Left common carotid artery plus branches (tissue), 1 donor: ENCODE measurements around a stretch of chr1.

DNA sequence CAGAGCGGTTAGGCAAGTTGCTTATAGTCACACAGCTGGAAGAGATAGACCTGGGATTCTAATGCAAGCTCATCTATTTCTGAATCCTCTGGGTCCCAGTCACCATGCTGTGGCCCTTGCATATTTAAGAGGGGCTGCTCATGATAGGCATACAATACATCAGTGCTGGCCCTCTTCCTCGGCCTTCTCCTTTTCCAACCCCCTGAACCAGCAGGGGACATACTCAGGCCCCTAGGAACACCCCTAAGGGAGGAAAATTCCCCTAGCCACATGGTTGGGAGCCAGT, 7.0 kb downstream of the CSRP1 start:
- PRO-cap = no peak

DNA sequence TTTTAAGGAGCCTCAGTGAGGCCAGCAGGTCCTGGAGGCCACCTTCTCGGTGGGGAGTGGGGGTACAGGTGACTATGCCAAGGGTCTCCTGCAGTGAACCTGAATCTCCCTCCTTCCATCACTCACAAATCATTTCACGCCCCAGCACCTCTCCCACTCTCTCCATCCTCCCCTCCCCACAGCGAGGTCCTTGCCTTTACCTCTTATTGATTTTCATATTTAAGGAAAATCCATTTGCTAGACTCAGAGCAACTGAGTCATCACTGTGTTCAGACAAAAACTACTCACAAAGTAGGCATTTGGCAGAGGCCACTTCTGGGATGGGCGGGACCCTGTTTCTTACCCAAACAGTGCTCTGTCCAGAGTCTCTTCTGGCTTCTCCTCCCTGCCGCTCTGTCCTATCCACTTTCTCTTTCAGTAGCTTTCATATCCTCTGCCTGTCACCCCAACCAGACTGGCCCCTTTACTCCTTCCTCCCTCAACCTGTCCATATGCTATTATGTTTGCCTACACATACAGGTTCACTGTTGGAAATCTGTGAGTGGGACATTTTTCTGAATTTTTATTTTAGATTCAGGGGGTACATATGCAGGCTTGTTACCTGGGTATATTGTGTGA, 2.4 kb upstream of the NAV1 start:
- PRO-cap = no peak

DNA sequence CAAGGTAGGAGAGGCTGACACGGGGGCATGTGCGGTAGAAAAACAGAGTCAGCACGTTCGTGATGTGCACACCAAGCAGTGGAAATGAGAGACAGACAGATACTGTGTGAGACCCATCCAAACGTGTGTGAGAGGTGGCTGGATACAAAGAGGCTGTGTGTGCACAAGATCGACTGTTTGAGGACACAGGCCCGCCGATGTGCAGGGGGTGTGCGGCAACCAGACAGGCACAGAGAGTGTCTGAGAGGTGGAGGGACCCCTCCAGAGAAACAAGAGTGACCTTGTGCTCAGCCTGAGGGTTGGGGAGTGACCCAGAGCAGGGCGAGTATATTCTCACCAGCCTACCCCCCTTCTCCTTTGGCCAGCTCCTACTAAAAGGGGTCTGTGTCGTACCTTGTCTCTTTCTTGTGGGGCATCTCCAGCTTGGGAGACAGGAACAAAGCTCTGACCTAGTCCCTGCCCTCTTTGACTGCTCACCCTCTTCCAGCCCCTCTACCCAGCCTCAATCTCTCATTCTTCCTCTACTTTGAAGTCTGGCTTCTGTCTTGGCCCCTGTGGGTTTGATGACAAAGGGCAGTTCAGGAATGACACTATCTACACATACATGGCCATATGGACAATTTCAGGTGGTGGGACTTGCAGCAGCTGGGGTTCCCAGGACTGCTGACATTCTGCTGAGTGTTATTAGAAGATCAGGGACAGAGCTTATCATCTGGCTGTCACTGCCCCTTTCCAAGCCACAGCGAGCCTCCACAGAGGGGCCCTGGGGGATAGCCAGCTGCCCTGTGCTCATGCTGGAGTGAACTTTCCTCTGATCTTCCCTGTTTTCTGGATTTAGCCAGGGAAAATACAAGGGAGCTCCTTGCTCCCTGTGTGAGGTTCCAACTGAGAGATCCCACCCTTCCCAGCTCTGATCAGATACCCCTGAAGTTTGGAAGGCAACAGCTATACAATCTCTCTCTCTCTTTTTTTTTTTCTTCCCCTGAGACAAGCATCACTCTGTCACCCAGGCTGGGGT, 97.5 kb upstream of the IPO9 start:
- PRO-cap = no peak

DNA sequence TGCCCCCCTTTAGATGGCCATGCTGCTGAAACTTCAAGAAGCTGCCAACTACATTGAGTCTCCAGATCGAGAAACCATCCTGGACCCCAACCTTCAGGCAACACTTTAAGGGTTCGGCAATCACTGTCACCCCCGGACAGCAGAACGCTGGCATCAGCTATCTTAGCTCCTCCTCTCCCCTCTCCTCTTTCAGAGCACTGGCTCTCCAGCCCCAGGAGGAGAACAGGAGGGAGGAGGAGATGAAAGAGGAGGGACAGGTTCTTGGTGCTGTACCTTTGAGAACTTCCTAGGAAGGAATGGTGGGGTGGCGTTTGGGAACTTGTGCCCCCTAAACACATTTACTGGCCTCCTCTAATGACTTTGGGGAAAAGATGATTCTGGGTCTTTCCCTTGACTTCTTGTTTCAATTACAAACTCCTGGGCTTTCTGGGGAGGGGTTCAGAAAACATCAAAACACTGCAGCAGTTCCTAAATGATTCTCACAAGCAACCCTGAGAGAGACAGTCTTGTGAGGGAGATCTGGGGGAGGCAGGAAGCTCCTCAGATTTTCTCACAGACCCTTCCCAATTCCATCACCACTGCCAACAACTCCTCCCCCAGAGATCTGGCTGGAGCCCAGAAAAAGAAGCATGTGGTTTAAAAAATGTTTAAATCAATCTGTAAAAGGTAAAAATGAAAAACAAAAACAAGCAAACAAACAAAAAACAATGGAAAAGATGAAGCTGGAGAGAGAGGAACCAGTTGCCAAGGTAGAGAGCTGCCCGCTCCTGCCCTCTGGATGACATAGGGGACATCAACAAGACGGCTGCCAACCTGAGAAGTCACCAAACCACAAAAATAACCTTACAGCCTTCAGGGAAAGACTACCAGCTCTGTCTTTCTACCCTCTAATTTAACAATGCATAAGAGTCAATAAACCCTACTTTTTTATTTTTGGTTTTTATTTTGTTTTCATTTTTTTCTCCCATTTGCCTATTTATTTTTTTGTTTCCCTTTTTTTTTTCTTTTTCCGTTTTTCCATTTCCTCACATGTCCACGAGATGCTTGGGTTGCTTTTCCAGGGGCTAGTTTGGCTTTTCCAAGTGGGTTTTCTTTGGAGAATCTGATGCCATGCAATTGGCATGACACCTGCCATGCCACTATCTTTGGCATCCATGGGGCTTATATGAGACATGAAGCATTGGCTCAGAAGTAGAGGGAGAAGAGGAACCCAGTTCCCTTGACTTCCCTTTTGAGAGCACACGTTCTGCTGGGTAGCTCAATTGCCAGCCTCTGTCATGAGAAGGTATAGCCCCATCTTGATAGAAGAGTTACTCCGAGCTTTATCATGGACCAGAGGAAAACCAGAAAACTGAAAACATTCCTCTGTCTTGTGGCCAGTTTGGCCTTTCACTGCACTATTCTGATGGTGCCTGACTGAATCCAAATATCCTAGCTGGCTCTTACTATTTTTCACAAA, 8.6 kb upstream of the IPO9 start:
- PRO-cap = no peak

DNA sequence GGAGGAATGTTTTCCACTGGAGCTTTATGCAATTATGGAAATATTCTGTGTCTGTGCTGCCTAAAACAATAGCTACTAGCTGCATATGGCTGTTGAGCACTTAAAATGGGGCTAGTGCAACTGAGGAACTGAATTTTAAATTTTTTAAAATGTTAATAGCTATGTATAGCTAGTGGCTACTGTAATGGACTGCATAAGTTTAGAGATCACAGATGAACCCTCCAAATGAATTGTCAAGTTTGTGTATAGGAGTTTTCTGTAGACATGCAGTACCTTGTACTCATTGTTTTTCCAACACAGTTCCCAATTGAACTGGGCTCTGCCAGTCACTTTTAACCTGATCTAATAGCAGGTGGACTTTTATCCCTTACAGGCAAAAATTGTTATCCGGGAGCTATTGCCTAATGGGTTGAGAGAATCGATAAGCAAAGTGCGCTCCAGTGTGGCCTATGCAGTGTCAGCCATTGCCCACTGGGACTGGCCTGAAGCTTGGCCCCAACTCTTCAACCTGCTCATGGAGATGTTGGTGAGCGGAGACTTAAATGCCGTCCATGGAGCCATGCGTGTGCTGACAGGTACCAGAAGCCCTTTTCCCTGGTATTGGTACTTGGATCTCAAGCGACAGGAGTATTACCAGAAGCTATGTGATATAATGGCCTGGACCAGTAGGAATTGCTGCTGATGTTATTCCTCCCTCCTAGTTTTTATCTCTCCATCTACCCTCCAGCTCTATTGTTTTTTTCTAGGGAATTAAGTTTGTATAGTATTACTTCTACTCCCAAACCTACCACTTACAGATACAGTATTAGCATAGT, 19.3 kb downstream of the IPO9 start:
- PRO-cap = no peak

DNA sequence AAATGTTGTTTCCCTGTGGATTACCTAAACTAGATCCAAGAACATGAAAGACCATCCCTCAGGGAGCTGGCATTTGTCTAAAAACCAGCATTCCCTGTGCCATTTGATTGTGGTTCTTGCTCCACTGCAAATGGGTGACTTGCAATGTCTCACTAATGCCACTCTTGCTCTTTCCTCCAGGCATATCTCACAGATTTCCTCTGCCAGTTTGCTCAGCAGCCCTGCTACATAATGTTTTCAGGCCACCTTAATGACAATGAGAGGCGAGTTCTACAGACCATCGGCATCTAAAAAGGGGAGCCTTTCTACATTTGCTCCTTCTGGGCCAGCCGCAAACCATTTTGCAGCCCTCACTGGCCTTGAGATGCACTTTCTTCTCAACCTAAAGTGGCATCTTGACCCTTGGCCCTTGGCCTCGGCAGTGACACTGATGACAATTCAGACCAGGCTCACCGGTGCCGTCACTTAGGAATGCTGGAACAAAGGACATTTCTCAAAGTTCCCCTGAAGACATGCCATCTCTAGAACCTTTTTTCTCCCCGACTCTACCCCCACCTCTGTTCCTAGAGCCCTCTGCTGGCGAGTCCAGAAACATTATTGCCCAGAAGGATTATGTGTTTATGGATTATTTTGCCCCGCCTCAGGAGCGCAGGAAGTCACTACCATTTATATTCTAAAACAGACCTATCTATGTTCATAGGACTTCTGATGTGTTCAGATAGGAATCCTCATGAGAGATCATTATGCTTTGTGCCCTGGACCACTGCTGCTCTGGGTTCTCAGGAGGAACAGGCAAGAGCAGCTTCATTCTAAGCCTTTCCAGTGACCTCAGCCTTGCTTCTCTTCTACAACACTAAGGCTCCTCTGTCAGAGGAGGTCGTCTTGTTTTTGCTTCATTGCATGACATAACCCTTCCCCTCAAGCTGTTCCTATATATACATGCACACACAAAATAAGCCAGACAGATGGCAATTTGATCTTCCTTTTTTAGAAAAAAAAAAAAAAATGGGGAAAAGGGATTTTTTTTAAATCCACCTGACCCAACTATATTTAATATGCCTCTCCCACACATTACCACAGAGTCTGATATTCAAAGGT, 12.6 kb upstream of the SHISA4 start:
- PRO-cap = no peak

DNA sequence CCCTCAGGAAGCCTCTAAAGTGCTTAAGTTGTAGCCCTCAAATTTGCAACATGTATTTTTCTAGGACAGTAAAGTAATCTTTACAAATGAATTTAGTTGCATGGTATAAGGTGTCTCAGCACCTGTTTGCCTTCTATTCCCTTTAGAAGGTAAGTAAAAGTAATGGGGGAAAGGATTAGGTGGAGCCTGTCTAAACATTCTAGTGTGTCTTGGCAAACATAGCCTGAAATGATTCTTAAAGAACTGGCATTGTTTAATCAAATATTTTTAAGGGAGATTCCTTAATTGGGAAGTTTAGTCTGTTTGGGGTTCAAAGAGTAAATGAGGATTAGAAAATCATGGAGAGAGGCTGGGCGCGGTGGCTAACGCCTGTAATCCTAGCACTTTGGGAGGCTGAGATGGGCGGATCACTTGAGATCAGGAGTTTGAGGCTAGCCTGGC, 11.8 kb upstream of the SHISA4 start:
- PRO-cap = no peak

DNA sequence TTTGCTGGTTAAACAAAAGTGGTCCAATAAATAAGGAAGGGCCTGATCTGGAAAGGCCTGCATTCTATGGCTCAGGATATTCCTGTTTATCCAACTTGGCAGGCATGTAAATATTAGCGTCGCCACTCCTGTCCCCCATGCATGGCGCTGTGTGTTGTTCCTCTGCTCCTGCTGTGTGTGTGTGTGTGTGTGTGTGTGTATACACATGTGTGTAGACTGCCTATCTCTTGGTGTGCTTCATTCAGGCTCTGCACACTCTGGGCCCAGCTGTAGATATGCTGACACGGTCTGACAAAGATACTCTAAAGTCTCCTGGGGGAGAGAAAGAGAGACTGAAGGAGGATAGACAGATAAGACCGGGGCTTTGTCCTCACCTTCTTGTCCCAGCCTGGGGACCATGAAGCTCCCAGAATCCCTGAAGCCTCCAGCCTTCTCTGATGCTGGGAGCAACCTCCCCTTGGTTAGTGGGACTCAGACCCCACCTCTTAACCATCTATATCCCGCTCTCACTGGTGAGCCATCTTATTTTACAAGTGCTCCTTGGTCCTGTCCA, 6.7 kb downstream of the LMOD1 start:
- PRO-cap = no peak

DNA sequence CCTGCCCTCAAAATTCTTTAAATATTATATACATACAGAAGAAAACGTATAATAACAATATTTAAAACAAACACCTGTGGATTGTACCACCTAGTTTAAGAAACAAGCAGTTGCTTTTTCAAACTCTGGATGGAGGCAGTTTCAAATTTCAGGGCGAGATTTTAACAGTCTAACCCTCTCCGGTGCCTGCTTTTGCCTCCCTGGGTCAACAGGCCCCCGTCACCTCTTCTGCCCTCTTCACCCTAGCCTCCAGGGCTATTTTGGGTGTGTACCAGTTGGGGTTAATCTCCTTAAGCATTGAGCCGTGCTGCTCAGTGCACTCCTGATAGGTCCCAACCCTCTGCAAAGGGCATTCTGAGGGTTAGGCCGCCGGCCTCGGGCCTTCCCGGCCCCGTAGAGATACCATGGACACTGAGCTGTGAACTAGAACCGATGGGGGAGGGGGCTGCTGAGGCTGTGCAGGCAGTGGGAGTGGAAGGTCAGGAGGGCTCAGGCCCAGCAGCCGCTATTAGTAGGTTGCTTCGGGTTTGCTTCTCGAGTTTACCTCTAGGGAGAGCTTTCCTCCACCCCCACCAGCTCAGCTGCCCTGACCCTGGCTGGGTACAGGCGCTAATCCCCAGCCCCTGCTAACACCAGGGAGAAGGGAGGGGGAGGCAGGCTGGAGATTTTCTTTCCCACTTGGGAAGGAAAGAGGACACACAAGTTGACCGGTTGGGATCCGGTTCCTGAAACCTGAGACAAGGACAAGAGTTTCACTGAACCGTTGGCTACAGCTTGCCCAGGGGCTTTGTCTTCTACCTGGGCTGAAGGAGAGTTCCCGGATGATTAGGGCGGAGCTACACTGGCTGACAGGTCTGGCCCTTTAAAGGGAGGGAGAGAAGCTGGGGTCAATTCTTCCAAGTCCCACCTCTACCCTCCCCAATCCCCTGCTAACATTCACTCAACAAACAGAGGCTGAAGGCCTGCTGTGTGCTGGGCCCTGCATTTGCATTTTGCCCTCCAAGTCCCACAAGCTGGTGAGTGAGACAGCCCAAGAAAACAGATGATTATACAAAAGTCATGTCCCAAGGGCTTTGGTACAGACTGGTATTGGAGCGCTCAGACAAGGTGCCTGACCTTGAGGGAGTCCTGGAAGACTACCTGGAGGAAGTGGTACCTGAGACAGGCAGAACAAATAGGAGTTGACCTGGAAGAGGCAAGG, 4.7 kb downstream of the LMOD1 start:
- PRO-cap = no peak

DNA sequence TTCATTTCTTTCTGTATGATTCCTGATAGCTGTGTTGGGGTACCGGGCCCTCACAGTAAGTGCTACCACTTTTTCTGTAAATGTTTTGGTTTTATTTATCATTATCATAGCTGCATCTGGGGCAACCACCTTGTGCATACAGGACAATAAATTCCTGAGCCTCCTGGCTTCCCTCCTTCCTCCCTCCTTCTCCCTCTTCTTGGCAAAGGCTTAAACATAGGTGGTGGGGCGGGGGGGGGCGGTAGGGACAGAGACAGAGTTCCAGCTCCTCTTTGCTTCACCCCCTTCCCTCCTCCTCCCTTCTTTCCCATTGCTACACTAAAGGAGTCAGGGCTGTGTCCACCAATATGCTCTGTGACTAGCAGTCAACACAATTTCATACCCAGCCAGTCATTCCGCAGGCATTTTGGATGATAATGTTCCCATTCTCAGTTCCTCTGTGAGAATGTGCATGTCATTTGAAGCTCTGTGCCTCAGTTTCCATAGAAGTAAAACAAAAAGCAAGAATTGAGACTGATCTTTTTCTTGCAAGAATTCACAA, 1.8 kb downstream of the LMOD1 start:
- PRO-cap = no peak

DNA sequence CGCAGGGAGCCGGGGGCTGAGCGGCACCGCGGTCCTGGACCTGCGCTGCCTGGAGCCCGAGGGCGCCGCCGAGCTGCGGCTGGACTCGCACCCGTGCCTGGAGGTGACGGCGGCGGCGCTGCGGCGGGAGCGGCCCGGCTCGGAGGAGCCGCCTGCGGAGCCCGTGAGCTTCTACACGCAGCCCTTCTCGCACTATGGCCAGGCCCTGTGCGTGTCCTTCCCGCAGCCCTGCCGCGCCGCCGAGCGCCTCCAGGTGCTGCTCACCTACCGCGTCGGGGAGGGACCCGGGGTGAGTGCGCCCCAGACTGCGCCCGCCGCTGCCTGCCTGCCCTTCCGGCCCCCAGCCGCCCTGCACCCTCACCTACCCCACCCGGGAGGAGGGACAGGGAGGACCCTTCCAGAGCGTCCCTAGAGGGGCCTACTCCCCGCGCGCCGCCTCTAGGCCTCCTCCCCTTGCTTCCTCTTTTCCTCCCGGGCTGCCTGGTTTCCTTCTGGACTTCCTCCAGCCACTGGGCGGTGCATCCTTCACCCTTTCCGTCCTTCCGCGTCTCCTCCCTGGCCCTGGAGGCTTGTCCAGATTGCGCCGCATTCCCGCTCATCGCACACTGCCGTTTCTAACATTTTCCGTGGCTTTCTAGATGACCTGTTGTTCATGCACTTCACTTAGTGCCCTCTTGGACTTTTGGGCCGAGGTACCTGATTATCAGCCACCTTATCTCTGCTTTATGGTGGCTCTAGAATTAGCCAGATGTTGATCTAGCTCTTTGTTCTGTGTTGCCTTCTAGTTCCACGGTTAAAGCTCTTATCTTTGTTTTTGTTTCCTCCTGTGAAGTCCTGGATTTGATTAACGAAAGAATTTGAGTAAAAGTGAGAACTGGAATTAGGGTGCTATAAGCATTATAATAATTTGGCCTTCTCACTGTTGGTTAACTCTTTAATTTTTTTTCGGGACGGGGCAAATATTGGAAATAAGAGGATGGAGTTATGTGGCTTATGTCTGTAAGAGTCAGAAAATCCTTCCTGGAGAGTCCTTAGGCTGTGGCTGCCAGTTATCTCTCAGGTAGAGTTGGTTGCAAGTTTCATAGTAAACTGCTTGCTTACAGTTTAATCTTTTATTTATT, 737 bp downstream of the RNPEP start:
- PRO-cap = no peak

DNA sequence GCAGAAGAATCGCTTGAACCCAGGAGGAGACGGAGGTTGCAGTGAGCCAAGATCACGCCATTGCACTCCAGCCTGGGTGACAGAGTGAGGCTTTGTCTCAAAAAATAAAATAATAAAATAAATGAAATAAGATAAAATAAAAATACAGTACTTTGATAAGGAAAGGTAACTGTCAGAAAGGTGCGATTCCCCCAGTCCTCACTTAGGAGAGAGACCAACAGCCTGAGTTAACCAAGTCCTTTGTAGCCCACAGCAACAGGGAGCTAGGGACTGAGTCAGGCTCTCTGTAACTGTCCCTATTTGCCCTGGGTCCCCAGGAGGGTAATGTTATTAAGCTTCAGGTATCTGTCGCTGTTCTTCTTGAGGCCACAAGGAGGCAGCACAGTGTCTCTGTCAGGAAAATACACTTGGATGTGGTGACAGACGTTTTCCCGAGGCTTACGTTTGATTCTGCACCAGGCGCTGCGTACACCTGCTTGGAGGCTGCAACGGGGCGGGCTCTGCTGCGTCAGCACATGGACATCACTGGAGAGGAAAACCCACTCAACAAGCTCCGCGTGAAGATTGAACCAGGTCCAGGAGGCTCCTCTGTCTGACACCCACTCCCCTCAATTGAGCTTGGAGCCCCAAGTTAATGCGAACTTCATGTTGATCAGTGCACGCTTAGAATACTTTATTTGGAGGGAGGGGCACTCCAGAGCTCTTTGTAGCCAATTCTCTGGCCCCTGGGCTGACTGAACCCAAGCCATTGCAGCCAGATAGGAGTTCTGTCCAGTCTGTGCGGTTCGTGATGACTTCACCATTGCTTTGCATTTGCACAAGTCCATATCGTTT, 10.7 kb upstream of the ELF3 start:
- PRO-cap = no peak

GRCh38 chr1:202006997-202007833, 3.2 kb upstream of the ELF3 start:
- PRO-cap = no peak

DNA sequence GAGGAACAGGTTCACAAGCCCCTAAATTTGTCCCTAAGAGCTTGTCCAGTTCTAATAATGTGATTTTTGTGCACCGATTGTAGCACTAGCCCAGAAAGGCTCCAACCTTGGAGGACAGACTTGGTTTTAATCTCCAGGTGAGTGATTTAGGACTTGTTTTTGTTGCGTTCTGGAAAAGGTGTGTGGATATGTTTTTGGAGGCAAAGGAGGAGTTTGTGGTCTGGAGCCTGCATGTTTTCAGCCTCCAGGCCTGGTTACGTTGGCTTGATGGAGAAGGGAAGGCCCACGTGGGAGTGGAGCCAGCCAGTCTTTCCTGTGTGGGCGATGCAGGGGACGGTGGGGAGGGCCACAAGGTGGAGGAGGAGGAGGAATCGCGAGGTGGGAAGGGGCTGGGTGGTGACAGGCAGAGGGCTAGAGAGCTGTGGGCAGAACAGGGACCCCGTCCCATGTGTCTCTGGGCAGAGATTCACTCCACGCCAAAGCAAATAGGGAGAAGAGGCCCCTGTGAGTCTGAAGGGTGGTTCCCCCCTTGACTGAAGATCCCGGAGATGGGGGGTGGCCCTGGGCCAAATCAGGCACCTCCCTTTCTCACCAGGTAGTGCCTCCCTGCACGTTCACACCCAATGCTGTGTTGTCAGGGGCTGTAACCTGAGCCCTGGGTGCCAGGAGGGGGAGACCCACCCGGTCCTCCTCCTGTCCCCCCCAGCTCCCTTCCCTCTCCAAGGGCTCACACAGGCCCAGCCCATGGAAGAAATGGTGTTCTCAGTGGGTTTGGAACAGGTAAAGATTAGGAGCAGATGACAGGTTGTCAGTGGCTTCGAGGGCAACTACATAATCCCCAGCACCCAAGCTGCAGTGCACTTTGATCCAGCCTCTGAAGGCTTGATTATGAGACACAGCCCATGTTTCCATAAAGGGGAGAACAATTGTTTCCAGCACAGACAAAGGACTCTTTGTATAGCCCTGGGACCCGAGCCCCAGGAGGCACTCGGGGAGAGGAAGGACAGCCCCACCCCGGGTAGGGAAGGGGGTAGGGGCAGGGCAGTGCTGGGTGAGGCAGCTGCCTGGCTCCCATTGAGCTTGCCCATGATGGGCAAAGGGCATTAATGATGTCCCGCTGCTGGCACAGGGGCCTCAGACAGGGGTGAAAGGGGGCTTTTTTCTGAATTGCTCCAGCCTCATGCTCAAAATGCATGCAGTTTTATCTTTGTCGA, 37.8 kb upstream of the GPR37L1 start:
- PRO-cap = no peak

DNA sequence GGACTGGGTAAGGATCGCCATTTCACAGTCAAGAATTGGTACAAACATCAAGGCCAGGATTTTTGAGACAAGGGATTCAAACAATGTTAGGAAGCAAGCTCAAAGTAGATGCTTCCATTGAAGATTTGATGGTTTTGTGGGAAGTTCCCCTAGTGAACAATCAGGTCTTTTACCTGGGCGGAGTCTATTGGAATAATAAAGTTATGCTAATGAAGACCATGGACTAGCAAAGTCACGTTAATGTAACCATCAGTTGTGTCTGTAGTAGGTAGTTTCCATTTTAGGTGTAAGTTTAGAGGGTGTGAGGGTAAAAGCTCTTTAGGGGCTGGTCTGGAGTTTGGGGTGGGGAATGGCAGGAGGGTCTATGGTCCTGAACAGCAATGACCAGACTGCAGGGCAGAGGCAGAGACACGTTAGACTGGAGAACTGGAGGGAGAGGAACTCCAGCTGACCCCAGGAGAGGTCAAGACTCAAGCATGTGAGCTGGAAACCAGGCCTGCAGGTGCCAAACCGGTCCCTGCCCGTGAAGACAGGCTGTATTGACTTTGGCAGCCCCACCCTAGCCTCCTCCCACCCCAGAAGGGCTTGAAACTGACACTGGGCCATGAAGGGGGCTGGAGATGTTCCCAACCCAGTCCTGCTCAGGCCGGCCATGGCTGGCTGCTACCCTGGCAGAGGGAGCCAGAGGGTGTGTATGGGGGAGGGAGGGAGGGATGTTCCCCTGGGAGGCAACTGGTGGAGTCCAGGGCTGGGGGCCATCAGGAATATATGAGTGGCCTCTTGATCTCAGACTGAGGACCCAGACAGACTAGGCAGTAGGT, 35.9 kb upstream of the GPR37L1 start:
- PRO-cap = no peak

DNA sequence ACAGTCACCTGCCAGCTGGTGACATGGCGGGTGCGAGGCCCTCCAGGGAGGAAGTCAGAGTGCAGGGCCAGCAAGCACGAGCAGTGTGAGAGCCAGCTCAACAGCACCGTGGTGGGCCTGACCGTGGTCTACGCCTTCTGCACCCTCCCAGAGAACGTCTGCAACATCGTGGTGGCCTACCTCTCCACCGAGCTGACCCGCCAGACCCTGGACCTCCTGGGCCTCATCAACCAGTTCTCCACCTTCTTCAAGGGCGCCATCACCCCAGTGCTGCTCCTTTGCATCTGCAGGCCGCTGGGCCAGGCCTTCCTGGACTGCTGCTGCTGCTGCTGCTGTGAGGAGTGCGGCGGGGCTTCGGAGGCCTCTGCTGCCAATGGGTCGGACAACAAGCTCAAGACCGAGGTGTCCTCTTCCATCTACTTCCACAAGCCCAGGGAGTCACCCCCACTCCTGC, 5.4 kb downstream of the GPR37L1 start:
- PRO-cap = no peak

DNA sequence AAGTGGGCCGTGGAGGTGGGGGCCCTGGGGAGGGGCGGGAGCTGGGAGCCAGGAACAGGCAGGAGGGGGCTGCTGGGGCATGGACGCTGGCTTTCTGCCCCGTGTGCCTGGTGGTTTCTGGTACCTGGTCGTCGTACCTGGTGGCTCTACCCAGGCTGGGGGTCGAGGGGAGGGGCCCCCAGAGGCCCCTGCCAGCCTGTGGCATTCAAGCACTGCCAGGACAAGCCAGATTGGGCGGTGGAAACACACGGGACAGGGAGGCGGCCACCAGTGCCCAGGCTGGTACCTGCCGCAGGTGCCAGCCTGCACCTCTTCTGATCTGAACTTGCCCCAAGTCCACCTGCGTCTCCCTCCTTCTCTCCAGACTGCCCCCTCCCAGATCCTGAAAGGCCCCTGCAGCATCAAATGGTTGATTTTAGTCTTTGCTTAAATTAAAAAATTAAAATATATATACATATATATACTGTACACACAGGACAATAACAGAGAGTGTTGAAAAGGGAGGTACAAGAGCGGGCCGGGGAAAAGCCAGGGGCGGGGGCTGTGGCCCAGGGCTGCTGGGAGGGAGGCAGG, 10.8 kb downstream of the ARL8A start:
- PRO-cap = no peak

- PRO-cap = no peak
Observed at GRCh38 chr1:202150672-202150994, 6.1 kb upstream of the ARL8A start.

GRCh38 chr1:202184693-202185329, 8.8 kb upstream of the LGR6 start:
- PRO-cap = no peak

- PRO-cap = no peak
Observed at GRCh38 chr1:202349391-202349609, 801 bp downstream of the PPP1R12B start.